ENCODE measurements around the gene SMCO4.

DNA sequence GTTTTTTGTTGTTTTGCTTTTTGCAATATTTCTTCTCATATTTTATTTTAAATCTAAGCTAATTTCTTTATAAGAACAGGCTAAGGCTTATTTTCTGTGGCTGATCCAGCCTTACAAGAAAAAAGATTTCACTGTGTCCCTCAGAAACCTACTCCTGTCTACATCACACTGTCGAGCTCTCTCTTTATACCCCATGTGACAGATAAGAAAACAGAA, 1.5 kb downstream of the SMCO4 start:
- PRO-cap, 4 experiments, result peak in 1 of 4 experiments; most common minus-strand start position 160 of the sequence (in 1)
- RAMPAGE, long total RNA, 2 experiments, result no peak in any of the 2 experiments

DNA sequence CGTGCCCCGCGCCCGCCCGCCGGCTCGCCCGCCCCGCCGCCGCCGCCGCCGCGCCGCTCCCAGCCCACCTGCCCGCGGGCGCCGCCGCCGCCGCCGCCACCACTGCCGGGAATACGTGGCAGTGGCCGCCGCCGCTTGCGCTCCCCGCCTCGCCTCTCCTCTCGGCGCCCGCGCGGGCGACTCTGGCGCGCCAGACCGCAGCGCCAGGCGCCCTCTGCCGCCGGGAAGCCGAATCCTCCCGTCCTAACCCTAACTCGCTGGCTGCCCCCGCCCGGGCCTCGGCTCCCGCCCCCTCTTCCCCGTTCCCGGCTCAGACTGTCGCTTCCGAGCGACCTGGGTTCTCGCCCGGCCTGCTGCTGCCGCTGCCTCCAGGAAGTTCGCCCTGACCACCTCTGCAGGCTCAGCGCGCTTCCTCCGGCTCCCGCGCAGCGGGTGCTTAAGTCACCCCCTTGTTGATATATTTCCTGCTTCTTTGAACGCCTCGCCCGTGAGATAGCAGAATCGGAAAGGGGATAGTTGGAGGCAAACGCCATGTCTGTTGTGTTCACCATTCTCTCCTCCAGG, at the start of gene SMCO4:
Gene SMCO4 (minus strand): TSS at position 184 of the 564 bp plus-strand sequence.
- PRO-cap, 4 experiments, result peak in 4 of 4 experiments; most common plus-strand start position 313 of the sequence (in 4); most common minus-strand start position 184 of the sequence (in 4)
- RAMPAGE, long total RNA, 2 experiments, result start-site peak on the minus strand in 1 of 2 experiments, centred at position 135 of the sequence, 381 reads per replicate

DNA sequence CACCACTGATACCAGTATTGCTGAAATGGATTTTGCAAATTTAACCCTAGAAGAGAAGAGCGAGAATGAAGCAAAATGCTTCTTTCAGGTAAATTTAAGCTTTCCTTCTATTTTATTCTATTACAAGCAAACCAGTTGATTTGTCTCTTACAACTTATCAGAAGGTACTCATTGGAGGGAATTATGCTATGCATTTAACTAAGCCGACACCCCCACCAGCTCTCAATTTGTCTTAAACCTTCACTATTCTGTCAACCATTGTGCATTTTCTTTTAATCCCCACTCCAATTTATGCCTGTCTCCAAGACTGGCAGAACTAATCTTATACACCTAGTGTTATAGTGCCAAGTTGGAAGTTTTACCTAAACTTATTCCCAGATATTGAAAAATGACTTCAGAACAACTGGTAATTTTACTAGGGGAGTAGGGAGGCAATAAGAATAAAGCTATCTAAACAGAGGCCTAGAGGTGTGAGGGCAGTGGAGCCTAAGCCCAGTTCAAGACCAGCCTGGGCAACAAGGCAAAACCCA, 12.5 kb downstream of the TAF1D start:
- PRO-cap, 4 experiments, result no peak in any of the 4 experiments
- RAMPAGE, long total RNA, 2 experiments, result no peak in any of the 2 experiments

- PRO-cap, 4 experiments, result no peak in any of the 4 experiments
- RAMPAGE, long total RNA, 2 experiments, result no peak in any of the 2 experiments
These were observed 9.0 kb downstream of the TAF1D start for GRCh38 chr11:93731973-93732933.

DNA sequence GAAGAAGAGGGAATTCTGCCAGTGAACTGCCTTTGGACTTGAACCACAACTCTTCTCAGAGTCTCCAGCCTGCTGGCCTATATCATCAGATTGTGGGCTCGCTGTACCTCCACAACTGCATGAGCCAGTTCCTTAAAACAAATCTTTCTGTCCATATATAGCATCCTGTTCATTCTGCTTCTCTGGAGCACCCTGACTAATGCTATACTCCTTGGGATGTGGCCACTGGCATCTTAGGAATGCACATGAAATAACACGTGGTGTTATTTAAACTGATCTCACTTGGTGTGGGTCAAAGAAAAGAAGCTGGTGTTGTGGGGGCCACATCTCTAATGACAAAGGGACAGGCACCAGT, 58.3 kb upstream of the VSTM5 start:
- PRO-cap, 4 experiments, result no peak in any of the 4 experiments
- RAMPAGE, long total RNA, 2 experiments, result no peak in any of the 2 experiments

GRCh38 chr11:94153044-94153813, 24.6 kb downstream of the PANX1 start:
- PRO-cap, 4 experiments, result peak in 4 of 4 experiments; most common plus-strand start chr11:94153593 (in 2); most common minus-strand start chr11:94153329 (in 2)
- RAMPAGE, long total RNA, 2 experiments, result no peak in any of the 2 experiments

GRCh38 chr11:94459173-94459676, 34.4 kb downstream of the MRE11 start:
- PRO-cap, 4 experiments, result no peak in any of the 4 experiments
- RAMPAGE, long total RNA, 2 experiments, result no peak in any of the 2 experiments

GRCh38 chr11:94511902-94512236, 392 bp upstream of the C11orf97 start:
- PRO-cap, 4 experiments, result peak in 2 of 4 experiments; most common plus-strand start chr11:94512061 (in 1); most common minus-strand start chr11:94512109 (in 1)
- RAMPAGE, long total RNA, 2 experiments, result no peak in any of the 2 experiments

GRCh38 chr11:94766691-94767328, 1.3 kb upstream of the AMOTL1 start:
- PRO-cap, 4 experiments, result no peak in any of the 4 experiments
- RAMPAGE, long total RNA, 2 experiments, result no peak in any of the 2 experiments

DNA sequence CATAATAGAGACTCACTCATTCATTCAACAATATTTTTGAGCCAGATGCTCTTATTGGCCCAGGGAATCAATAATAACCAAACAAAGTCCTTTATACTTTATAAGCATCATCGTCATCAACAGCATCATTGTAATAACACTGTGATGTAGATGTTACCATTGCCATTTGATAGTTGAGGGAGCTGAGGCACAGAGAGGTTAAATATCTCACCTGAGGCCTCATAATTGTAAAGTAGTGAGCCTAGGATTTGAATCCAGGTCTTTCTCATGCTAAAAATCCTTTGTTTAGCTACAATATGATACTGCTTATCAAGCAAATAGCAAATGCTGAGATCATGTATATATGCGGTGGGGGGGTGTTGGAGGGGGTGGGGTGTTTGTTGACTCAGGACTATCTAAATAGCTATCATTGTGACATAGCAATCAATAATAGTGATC, 79.3 kb downstream of the AMOTL1 start:
- PRO-cap, 4 experiments, result peak in 2 of 4 experiments; most common plus-strand start position 166 of the sequence (in 2)
- RAMPAGE, long total RNA, 2 experiments, result no peak in any of the 2 experiments

- PRO-cap, 4 experiments, result peak in 4 of 4 experiments; most common plus-strand start chr11:95068844 (in 4); most common minus-strand start chr11:95068667 (in 3)
- RAMPAGE, long total RNA, 2 experiments, result no peak in any of the 2 experiments
These were observed 1.7 kb downstream of the SRSF8 start for GRCh38 chr11:95068322-95068958.

DNA sequence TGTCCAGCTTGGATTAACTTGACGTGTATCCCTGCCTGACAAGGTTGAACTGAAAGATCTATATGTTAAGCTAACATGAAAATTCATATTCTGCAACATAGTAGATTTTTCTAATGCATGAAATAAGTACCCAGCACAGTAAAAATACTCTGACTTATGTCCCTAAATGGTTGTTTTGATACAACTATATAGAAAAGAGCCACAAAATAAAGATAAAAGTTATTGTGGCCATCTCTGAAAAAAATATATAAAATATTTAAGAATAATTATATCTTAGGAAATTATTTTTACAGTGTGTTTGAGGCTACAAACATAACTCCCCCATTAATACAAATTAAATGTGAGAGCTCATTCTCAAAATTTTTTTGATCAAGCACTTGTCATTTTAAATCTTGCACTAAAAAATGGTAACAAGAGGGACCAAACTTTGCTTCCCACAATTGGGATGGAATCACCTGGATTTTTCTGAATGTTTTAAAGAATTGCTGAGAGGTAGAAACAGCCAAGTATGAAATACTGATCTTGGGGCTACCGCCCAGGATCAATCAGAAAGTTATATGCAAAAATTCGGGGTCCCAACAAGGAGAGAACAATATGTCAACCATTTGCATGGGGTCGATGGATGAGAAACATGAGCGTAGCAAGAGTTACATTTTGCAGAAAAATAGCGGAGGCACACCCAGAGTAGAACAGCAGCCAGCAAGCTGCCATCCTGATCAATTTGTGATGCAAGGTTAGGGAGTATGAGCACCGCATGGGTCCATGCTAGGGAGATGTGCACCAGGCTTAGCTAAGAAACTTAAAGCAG, 41.0 kb downstream of the ENDOD1 start:
- PRO-cap, 4 experiments, result no peak in any of the 4 experiments
- RAMPAGE, long total RNA, 2 experiments, result no peak in any of the 2 experiments

- PRO-cap, 4 experiments, result peak in 2 of 4 experiments; most common plus-strand start chr11:95149962 (in 2)
- RAMPAGE, long total RNA, 2 experiments, result no peak in any of the 2 experiments
These were observed 59.9 kb downstream of the ENDOD1 start for GRCh38 chr11:95149464-95150106.

GRCh38 chr11:95172549-95173508, 58.2 kb downstream of the SESN3 start:
- PRO-cap, 4 experiments, result no peak in any of the 4 experiments
- RAMPAGE, long total RNA, 2 experiments, result no peak in any of the 2 experiments

- PRO-cap, 4 experiments, result peak in 4 of 4 experiments; most common plus-strand start chr11:95232199 (in 1); most common minus-strand start chr11:95232340 (in 4)
- RAMPAGE, long total RNA, 2 experiments, result no peak in any of the 2 experiments
These were observed 1.3 kb upstream of the SESN3 start for GRCh38 chr11:95232151-95232786.

DNA sequence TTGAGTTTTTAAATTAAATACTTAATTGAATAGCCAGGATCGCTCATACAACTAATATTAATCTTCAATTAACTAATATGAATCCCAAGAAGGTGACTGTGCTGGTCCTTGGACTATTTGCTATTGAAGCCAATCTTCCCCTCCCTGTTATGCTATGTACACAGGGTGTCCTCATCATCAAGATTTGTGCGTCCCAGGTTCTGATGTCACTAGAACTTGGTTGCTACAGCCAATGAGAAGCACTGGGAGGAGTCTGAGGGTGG, 212.2 kb upstream of the SESN3 start:
- PRO-cap, 4 experiments, result no peak in any of the 4 experiments
- RAMPAGE, long total RNA, 2 experiments, result no peak in any of the 2 experiments

DNA sequence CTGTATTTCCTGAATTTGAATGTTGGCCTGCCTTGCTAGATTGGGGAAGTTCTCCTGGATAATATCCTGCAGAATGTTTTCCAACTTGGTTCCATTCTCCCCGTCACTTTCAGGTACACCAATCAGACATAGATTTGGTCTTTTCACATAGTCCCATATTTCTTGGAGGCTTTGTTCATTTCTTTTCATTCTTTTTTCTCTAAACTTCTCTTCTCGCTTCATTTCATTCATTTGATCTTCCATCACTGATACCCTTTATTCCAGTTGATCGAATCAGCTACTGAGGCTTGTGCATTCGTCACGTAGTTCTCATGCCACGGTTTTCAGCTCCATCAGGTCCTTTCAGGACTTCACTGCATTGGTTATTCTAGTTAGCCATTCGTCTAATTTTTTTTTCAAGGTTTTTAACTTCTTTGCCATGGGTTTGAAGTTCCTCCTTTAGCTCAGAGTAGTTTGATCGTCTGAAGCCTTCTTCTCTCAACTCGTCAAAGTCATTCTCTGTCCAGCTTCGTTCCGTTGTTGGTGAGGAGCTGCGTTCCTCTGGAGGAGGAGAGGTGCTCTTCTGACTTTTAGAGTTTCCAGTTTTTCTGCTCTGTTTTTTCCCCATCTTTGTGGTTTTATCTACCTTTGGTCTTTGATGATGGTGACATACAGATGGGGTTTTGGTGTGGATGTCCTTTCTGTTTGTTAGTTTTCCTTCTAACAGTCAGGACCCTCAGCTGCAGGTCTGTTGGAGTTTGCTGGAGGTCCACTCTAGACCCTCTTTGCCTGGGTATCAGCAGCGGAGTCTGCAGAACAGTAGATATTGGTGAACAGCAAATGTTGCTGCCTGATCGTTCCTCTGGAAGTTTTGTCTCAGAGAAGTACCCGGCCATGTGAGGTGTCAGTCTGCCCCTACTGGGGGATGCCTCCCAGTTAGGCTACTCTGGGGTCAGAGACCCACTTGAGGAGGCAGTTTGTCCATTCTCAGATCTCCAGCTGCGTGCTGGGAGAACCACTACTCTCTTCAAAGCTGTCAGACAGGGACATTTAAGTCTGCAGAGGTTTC, 48.5 kb downstream of the MTMR2 start:
- PRO-cap, 4 experiments, result no peak in any of the 4 experiments
- RAMPAGE, long total RNA, 2 experiments, result no peak in any of the 2 experiments

GRCh38 chr11:96037479-96038030, 113.6 kb upstream of the MTMR2 start:
- PRO-cap, 4 experiments, result no peak in any of the 4 experiments
- RAMPAGE, long total RNA, 2 experiments, result no peak in any of the 2 experiments

DNA sequence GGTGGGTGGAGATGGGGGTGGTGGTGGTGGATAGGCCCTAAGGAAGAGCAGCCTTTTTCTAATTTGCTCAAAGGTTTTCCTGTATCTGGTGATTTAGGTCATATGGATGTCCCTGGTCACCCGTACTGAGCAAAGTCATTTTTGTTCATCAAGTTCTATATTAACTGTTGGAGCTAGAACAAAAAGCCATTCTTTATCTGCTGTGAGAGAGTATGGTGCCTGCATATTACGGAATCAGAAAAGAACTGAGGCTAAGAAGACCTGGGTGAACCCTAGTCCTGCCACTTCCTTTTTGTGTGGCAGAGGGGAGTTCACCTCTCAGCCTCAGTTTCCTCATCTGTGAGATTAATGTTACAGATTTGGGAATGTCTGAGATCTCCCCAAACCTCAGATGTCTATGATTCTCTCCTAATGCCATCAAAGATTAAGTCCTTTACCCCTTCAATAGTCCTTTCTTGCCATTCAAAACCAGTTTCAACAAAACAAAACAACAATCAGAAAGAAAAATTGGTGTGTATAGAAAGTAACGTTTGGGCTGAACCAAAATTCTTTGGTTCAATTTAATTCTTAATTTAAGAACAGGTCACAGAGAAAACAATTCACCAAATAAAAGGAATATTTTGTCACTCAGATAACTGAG, 121.3 kb upstream of the MTMR2 start:
- PRO-cap, 4 experiments, result no peak in any of the 4 experiments
- RAMPAGE, long total RNA, 2 experiments, result no peak in any of the 2 experiments

DNA sequence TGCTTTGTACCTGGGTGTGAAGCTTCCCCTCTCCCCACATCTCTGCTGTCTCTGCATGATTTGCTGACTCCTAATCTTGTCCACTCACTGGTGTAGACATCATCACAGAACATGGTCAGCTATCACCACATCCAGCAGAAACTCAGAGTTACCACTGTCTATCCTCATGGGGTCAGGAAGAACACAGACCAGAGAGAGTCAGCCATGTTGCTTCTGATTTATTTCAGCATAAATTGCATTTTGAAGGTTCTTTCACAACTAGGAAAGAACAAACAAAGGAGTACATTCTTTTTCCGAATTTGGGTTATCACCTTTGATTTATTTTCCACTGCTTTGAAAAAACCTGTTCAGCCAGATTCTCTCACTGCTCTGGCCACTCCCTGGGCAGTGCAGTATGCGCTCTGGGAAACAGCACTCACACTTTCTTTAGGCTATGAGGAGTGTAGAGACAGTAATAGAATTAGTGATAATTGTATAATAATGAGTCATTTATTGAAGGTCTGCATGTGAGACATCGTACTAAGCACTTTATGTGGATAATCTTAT, 172.0 kb upstream of the MTMR2 start:
- PRO-cap, 4 experiments, result peak in 3 of 4 experiments; most common plus-strand start position 392 of the sequence (in 2)
- RAMPAGE, long total RNA, 2 experiments, result no peak in any of the 2 experiments

All from right lobe of liver (tissue), 4 donors.